SUDHL5 (cell line): ENCODE measurements around the gene TBC1D5.

DNA sequence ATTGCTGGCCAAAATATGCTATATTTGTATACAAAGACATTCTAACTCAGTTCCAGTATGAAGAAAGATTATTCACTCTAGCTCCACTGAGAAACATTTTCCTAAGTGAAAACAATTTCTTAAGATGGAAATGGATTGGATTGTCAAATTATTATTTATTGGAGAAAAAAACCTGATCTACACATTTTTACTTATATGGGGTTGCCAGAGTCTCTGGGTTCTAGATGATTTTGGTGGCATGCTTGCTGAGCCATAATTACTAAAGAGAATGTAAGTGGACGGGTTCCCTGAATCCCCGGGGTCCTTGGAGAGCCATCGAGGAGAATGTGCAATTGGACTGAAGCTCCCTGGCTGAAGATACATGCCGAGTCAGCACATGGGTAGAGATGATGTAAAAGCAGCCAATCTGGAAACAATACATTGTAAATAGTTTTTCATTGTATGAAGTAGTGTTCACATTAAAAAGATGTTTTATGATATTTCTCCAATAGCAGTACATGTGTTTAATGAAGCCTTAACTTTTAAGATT, 205.4 kb downstream of the PLCL2 start:
- PRO-cap: no peak

- PRO-cap: no peak
Measured at GRCh38 chr3:17136259-17136639, 251.5 kb downstream of the PLCL2 start.

DNA sequence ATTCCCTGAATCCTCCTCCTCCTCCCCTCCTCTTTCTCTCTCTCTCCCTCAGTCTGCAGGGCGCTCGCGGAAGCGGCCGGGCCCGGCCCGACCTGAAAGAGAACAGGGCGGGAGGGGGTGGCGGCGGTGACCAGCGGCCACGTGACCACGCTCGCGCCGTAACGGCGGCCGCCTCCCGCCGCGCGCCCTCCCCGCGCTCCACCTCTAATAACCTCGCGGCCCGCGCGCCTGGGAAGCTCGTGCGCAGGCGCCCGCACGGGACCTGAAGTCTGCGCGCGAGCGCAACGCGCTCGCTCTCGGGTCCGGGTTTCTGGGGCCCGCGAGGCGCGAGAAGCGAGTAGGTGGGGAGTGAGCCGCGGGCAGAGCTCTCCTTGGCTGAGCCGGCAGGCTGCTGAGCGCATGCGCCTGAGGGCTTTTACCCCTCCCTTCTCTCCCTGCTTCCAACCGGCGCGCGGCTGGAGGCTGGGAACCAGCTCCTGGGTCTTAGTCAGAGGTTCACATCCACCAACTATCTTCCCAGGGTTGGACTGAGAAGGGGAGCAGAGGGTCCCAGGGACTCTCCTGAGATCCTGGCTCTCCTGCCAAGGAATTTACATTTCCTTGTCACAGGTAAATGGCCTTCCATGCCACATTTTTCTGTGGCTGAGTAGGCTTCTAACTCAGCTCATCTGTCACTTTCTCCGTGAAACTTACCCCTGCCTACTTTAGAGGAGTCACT, at the start of gene TBC1D5:
TBC1D5 (minus strand) TSS at position 122 of the 718 bp plus-strand sequence.
- PRO-cap: bidirectional peak, plus-strand start at position 443 of the sequence, minus-strand start at position 119 of the sequence

GRCh38 chr3:17845204-17845415, 102.7 kb upstream of the TBC1D5 start:
- PRO-cap: no peak

GRCh38 chr3:19146449-19147849, 1.4 kb upstream of the KCNH8 start:
- PRO-cap: unidirectional peak, plus-strand start at chr3:19146826

DNA sequence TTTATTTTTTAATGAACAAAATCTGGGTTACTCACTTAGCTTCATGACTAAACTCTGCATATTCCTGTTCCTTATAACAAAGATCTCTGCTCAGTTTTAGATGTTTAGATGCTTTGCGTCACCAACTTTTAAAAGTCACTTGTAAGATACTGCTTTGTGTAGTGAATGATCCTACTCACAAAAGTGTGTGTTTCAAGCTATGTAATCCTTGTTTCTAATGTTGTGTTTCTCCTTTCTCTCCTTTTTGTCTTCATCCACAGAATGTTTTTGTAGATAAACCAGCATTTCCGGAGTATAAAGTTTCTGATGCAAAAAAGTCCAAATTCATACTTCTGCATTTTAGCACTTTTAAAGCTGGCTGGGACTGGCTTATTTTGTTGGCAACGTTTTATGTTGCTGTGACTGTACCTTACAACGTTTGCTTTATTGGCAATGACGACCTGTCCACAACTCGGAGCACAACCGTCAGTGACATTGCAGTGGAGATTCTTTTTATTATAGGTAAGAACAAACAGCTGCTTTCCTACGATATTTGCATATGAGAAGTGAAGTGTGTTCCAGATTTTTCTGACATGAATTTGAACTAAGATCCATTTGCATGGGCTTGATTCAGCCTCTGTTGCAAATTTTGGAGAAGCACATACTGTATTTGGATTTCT, 199.3 kb downstream of the KCNH8 start:
- PRO-cap: bidirectional peak, plus-strand start at position 432 of the sequence, minus-strand start at position 269 of the sequence

DNA sequence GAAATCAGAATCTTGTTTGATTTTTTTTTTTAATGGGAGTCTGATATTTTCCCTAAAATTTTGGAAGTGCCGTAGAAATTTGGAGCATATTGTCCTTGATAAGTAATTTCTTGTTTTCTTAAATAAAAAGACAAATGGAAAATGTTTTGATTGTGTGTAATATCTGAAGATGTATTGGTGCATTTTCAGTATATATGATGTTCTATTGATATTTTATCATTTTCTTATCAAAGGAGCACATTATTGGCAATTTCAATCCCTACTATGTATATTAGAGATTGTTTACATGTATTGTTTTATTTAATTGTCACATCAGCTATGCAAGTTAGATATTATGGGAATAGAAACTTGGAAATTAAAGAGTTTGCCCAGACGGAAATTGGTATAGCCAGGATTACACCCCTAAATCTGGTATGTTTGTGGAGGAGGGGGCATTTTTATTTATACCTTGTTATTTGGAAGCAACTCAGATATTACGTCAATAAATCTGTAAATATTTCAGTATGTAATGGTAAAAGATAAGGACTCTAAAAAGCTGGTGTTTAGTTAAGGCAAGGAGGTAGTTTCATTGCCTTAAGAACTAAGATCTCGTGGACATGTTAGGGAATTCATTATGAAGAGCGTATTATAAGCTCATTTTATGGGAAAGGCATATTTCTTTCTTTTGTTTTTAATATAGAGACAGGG, 2.0 kb downstream of the RAB5A start:
- PRO-cap: no peak

DNA sequence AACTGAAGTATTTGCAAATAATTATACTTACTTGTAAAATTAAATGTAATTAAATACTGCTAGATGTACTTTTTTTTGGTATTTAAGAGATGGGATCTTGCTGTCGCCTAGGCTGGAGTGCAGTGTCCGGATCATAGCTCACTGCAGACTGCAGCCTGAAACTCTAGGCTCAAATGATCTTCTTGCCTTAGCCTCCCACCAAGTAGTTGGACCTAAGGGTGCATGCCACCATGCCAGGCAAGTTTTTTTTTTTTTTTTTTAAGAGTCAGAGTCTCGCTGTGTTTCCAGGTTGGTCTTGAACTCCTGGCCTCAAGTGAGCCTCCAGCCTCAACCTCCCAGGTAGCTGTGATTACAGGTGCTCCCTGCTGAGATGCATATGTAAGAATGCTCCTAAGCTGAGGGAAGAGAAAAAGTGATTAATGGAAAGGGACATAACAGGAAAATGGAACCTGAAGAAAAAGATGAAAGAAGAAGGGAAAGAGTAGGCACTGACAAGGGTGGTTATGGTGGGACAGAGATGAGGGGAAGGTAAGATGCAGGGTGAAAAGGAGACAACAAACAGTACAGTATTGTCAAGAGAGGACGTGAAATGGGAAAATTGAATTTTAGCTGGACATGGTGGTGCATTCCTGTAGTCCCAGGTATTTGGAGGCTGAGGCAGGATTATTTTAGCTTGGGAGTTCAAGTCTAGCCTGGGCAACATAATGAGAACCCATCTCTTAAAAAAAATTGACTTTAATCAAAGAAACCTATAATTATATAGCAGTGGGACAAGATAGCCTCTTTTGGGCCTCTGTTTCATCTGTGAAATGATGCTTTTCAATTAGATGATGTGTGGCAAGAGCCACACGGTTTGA, 4.8 kb downstream of the RAB5A start:
- PRO-cap: no peak

DNA sequence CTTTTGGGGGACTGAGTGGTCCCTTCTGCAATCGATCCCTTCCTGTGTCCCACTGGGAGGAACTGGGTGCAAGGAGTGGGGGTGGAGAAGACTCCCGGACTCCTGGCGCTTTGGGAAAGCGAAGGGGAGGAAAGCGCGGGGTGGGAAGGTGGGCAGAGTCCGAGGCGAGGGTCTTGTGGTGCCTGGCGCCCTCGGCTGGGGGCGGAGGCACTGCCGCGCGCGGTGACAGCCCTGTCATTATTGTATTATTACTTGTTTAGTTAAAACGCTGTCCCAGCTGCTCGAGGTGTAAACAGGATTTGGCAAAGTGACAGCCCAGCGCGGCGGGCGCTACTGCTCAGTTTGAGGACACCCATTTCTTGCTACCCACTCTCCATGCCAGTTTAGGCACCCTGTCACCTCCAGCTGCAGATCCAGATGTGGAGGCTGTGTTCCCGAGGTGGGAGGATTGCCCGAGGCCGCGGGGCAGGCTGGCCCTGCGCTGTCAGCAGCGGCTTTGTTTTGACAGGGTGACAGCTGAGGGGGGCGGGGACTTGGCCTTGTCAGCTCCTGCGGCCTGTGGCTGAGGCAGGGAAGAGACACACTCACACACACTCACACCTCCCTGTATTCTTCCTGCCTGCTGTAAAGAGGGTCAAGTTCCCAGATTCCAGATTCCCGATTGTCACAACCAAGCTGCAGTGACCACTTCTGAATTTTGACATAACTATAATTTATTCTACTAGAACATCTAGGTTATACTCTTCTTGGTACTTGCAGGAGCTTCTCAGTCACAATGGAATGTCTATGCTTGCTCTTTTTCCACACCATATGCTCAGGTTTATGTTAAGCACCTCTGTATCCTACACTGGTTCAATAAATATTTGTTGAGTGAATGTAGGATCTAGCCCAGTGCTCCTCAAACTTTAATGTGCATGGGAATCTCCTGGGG, 1.2 kb downstream of the KAT2B start:
- PRO-cap: bidirectional peak, plus-strand start at position 289 of the sequence, minus-strand start at position 177 of the sequence; bidirectional peak, plus-strand start at position 601 of the sequence, minus-strand start at position 421 of the sequence

- PRO-cap: no peak
Measured at GRCh38 chr3:20043097-20044033, 3.1 kb downstream of the KAT2B start.

GRCh38 chr3:20049107-20049291, 8.8 kb downstream of the KAT2B start:
- PRO-cap: bidirectional peak, plus-strand start at chr3:20049180, minus-strand start at chr3:20048964

GRCh38 chr3:20114525-20115093, 71.4 kb downstream of the SGO1 start:
- PRO-cap: no peak

GRCh38 chr3:21419016-21419432, 332.0 kb downstream of the ZNF385D start:
- PRO-cap: no peak

- PRO-cap: unidirectional peak, plus-strand start at chr3:22381723
Measured at GRCh38 chr3:22381508-22382129, 630.6 kb upstream of the ZNF385D start.

GRCh38 chr3:23257686-23258406, 54.7 kb downstream of the UBE2E2 start:
- PRO-cap: no peak

DNA sequence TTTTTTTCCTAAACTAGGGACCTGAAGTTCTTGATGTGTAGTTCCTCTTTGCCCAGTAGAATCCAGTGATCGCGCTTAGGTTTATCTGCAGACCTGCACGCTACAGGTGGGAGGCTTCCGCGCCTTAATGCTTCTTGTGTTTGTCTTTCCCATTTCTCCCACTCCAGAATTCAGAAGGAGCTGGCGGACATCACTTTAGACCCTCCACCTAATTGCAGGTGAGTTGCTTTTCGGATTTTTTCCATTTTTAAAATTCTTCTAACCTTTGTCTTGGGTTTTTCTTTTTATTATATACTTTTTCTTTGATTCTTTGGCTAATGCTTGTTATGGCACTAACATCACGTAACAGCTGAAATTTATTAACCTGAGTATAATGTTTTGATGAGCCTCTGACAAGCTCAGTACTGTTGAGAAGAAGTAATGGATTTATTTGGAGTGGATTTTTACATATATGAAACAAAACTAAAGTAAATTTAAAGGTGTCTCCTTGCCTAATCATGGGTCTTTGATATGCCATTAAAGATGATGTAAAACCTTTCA, 5.6 kb downstream of the UBE2E1 start:
- PRO-cap: unidirectional peak, minus-strand start at position 67 of the sequence

- PRO-cap: no peak
Measured at GRCh38 chr3:24273381-24273941, 221.2 kb downstream of the THRB start.

DNA sequence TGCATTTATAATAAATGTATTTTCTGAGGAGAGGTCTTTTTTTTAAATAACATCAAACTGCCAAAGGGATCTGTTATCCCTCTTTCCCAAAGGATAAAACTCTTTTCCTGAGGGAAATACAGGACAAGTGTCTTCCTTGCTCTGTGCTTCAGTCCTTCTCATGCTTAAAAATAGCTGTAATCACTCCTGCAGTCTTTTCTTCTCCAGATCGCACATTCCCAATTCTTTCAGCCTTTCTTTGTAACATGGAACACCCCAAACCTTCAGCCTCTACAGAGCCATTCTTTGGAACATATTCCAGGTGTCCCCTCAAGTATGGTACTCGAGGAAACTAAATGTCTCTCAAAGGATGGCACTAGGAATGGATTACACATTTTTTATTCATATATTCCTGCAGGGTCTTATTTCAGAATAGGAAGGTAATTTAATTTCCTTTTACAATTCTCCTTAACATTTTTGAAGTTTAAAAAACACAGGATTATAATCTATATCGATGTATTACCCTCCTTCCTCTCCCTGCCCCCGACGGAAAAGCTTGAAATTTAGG, 180.1 kb downstream of the THRB start:
- PRO-cap: no peak

GRCh38 chr3:24365186-24365511, 129.5 kb downstream of the THRB start:
- PRO-cap: no peak

GRCh38 chr3:24520962-24521277, 26.3 kb upstream of the THRB start:
- PRO-cap: no peak